Mesenchymal stem cell of Wharton's jelly (primary cell): ENCODE measurements around a stretch of chr9.

GRCh38 chr9:88706464-88707130 lies 171.6 kb downstream of the NXNL2 start:
- CAGE, long polyA plus RNA, result no peak

DNA sequence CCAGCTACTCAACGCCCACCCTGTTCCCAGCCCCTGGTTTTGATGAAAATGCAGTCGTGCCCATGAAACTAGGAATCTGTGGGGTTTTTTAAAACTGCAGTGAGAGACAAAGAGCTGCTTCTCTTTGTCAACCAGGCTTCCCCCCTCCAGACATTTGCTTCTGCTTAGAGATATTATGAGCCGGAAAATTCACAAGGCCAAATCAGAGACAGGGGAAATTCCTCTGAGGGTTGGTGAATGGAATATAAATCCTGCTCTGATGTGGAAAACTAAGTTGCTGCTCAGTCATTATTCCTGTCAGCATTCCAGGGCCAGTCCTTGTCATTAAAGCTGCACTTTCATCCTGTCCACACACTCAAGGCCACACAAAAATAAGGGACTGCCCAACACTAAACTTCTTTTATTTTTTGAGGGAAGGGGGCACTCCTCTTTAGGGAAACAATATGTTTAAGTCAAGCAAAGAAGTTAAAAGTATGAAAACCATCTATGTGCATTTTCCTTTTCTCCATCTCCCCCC lies 119.1 kb upstream of the S1PR3 start:
- CAGE, long polyA plus RNA, result no peak

GRCh38 chr9:89309501-89310092 lies 1.4 kb upstream of the CKS2 start:
- CAGE, long polyA plus RNA, result no peak

GRCh38 chr9:89405793-89406367 lies 87.6 kb downstream of the SECISBP2 start:
- CAGE, long polyA plus RNA, result no peak

- CAGE, long polyA plus RNA, result no peak
Measured at GRCh38 chr9:89418493-89419346, 79.2 kb downstream of the SEMA4D start.

DNA sequence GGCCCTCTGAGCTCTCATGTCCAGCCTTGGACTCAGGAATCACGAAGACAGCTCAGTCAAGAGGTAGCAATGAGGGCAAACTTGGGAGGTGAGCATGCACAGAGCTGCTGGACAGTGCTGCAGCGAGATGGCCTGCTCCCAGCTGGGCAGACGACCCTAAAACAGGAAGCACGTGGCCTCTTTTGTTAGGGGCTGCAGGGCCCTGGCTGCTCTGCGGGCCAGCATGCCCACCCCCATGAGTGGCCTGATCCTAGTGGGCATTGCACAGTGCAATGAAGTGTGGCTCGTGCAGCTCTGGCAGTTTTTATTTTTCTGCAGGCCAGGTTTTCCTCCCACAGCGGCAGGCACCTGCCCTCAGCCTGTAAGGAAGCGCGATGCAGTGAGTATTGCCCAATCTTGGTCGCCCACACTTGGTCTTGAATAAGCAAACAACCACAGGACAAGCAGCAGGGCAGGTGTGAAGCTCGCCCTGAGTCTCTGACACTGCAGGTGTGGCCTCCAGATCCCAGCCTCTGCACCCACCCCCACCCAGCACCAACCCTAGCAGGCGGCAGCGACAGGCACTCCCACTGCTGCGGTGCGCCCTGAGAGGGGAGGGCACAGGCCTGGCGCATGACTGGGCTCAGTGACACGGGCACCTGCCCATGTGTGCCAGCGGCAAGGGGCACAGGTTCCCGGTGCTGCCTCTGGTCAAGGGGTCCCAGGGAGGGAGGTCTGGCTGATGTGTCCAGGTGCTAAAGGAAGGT lies 60.8 kb downstream of the SEMA4D start:
- CAGE, long polyA plus RNA, result no peak

DNA sequence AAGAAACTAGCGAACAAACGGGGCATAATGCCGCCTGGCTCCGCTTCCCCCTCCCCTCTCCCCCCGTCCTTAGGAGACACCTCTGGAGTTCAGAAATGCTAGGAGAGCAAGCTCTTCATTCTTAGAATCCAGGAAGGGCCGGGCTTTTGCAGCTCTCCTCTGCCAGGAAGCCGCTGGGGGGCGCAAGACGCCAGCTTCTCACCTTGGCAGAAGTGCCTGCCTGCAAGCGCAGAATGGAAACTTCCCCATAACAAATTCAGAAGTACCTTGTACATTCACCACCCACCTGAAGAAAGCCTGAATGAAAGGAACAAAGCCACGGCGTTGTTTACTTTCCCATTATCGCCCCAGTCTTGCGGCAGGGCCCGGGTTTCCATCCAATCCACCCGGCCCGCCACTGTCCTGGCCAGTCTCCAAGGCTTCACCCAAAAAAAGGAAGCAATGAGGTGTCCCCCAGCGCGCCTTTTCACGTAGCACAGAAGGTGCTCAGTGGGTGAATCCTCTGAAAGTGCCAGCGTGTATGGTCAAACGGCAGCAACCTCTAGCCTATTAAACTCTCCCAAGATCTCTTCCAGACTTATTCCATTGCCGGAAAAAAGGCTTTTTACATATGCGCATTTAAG lies 1.7 kb upstream of the GADD45G start:
- CAGE, long polyA plus RNA, result no peak

- CAGE, long polyA plus RNA, result no peak
Measured at GRCh38 chr9:89617824-89618378, 13.1 kb downstream of the GADD45G start.

GRCh38 chr9:89666812-89667441 lies 62.1 kb downstream of the GADD45G start:
- CAGE, long polyA plus RNA, result no peak

DNA sequence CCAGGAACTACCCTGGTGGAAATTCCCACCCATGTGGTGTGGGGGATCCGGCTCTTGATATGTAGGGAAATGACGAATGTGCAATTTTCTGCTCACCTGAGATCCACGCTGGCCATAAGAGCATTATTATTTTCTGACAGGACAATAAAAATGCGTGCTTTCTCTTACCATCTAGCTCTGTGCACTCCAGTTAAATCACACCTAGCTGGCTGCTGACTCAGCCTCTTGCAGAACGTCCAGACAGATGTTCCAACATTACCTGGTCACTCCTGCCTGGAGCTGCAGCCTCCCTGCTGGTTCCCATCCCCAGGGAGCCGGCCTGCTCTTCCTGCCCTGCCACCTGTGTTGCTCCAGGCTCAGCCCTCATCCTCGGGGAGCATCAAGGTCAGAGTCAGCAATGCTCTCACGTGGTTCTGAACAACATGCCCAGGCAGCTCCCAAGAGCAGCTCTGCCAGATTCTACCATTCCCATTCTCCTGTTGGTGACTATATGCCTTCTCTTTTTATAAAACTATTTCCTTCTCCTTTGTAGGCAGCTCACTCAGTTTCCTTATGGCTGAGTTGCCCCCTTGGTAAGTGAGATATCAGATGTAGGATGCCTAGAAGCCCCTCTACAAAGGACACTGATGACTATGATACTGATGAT lies 81.3 kb downstream of the GADD45G start:
- CAGE, long polyA plus RNA, result no peak

DNA sequence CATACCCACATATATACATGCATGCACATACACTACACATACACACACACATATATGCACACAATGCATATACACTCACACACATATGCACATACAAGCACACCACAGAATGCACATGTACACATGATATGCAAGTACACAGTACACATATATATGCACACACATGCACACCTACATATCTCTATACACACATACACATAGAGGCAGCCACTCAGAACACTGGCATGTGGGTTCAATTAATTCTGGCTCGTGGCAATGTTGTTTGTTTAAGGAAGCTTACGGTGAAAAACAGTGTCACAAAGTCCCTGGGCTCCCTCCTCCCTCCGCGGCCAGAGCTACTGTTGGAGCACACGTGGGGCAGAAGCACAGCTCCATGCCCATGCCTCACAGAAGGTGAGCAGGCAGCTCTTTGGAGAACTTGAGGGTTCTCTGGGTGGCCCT lies 107.3 kb downstream of the GADD45G start:
- CAGE, long polyA plus RNA, result no peak

DNA sequence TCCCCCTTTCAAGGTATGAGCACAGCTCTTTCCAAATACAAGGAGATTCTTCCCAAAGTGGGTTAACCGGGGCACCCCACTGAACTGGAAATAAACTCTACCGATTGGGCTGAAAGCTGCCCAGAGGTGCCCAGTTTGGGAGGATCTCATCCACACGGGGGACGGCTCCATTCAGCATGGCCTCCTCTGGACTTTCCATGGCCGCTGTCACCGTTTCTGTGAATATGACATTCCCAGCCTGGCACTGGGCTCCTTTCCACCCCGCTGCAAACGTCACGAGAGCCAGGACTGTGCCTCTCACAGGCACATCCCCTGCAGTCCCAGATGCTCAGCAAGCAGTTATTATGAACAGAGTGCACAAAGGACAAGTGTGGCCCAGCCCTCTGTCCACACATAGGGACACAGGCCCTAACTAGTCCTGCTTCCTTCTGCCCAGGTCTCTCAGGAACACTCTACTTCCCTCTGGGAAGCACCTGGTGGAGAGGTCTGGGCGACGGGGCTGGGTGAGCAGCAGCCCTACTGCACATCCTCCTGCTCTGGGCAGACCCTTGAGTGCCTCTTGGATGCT lies 269.5 kb downstream of the GADD45G start:
- CAGE, long polyA plus RNA, result no peak

DNA sequence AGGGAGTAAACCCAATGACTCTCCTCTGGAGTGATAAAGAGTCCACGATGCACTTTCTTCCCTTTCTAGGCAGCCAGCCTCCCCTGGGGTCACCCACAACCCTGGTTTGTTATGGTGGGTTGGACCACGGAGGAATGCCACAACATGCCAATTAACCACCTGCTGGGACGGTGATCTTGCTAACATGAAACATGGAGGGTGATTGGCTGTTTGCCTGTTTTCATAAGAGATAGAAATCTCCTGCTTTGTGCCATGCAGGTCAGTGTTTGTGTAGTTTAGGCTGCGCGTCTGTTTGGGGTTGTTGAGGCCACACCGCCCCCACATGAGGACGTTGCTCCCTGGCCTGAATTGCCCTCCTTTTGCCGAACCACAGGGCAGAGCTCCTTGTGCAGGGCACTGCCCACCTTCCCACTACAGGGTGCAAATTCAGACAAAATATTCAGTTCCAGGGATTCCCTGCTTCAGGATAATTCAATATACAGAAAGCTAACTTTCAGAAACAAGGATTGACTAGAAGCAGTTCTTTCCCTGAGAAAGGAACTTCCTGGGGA lies 427.5 kb downstream of the GADD45G start:
- CAGE, long polyA plus RNA, result no peak

DNA sequence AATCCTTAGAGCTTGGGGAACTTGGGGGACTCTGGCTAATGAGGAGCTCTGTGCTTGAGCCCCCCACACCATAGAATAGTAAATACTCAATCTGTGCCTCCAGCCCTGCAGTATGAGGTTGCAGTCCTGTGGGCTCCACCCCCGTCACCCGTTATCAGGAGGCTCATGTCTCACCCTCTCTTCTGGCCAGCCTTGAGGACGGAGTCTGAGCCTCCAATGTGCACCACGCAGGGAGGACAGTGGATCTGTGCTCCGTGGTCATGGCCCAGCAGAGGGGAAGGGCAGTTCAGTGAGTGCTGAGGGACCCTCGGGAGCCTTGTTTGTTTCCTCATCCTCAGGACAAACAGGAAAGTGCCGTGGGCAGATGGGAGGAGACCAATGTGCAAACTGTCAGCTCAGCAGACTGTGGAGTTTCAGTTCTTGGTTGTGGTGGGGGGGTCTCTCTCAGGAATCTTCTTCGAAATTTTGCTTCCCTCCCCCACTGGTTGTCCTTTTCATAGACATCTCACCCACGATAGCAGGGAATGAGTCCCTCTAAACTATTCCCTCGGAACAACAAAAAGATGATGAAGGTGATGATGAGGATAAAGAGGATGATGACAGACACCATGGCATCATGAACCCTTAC lies 429.6 kb downstream of the DIRAS2 start:
- CAGE, long polyA plus RNA, result no peak

DNA sequence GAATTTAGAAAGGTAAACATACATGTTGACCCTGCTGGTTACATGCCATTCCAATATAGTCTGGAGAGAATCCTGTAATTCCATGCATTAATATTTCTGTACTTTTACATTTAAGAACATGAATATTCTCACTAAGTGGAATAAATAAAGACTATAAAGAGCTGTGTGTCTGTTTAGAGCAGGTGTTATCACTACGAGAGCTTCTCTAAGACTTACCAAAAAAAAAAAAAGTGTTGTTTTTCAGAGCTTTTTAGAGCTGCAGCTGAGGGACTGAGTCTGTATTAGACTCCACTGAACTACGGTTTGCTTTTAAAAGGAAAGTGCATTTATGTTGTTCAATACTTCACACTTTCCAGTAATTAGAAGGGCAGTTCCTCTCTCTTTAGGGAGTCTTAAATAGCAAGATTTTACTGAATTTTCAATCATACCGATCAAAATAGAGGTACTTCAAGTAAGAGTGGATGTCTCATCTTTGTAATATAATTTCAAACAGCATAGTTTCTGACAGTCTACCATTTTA lies 2.2 kb downstream of the SYK start:
- CAGE, long polyA plus RNA, result no peak

DNA sequence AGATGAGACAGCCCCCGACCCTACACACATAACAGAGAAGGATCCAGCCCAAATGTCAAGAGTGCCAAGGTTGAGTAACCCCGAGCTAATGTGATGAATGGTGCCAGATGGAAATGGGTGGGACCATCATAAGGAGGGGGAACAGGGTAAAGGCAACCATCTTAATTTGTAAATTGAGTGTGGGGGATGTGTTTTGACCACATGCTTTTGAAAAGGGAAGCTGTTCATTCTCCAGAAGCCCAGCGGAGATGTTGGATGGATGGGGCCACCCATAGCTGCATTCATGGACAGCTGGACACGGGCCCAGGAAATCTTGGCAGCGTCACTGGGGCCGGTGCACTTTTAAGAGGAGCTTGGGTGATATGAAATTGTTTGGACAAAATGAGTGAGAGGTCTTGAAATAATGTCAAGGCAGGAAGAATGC lies 33.5 kb downstream of the SYK start:
- CAGE, long polyA plus RNA, result no peak

DNA sequence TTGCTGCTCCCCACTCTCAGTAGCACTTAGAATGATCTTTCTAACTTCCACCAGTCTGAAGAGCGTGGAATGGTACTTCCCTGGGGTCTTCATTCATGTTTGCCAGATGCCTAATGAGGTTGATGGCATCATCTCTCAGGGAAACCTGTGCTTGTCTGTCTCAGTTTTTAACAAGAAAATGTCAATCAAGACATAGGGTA lies 58.0 kb downstream of the SYK start:
- CAGE, long polyA plus RNA, result no peak

- CAGE, long polyA plus RNA, result no peak
Measured at GRCh38 chr9:90919478-90920363, 118.1 kb downstream of the SYK start.

- CAGE, long polyA plus RNA, result no peak
Measured at GRCh38 chr9:90942554-90943086, 141.0 kb downstream of the SYK start.

DNA sequence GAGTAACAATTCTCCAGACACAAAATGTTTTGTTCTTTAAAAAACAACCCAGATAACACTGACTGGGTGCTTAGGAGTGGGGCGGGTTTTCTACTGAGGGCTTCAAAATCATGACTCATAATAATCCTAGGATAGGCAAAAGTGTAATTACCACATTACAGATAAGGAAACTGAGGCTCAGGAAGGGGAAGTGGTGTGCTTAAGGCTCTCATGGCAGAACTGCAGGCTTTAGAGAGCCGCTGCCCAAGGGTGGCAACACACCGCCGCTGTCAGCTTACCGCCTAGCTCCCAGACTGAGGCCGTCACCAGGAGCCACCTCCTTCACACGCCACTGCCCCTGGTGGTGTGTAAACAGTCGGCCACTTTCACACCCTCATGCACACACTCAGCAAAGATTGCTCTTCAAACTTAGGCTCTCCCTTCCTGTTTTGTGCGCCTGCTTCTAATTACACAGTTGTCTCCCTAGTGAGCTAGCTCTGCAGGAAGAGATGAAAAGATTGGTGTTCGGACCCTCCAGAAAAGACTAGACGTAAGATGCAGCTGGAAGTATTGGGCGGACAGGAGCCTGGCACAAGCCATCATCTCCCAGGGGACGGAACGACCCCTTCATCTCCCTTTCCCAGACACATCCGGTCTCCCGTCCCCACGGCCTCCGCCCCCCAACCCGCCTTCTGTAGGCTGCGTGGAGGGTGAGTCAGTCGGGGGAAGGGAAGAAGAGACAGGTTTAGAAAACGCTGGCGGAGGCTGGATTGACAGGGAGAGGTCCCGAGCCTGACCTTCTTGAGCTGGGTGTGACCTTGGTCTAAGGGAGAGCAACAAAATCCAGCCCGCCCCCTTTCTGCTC lies 162.7 kb downstream of the SYK start:
- CAGE, long polyA plus RNA, result no peak